GM12891 (cell line): Measurements from ENCODE around the gene SPOCK2.

DNA sequence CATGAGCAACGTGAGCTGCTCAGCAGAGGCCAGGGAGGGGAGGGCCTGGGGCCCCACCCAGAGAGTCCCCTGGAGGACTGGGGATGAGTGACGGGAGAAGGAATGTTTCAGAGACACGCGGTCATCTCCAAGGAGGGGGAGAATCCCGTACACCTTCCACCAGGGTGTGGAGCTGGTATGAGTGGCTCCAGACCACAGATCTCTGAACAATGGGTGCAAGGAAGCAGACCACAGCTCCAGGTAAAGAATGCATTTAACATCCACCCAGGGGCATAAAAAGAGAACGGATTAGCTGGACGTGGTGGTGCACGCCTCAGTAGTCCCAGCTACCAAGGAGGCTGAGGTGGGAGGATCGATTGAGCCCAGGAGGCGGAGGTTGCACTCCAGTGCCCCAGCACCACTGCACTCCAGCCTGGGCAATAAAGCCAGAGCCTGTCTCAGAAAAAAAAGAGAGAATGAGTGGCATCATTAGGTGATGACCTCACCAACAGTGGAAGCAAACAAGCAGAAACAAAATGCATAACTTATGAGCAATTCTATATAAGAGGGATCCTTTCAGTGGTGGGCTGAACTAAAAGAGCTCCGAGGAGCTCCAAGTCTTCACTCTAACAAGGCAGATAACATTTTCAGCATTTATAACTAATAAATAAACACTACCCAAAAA lies 12.6 kb downstream of the PSAP start:
- RRBS = no CpG with 5 or more reads among the region's 11 CpGs

DNA sequence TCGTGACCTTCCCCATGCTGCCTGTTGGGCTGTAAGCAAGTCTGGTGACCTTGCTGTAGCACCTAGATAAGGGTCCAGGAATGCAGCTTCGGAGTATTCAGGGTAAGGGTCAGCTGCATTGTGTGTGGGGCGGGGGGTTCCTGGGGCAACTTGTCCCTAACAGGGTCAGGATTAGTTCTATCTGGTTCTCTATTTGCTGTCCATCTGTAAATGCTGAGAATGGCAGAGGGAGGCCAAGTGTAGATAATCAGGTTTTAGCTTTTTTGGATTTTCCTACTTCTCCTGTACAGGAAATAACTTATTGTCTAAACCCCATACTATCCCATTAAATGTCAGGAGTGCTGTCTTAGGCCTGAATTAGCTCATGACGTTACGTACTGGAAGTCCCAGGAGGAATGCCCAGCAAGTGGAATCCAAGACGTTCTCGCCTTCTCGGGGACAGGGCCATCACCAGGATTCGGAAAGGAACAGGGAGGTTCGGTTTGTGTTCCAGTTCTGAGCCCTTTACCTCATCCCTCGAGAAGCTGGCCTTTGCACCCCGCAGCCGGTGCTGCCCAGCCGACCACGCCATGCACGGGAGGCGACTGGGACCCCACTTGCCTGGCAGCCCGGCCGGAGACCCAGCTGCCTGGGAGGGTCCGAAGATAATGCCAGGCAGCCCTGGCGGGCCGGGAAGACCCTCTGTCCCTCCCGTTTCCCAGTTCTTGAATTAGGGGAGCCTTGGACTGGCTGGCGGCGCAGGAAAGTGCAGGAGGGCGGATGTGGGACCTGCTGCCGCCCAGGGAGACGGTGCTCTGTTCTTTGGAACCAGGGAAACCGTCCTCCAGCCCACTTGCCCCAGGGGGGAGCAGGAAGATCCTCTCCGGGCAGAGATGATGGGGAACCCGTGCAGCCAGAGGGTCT lies 906 bp upstream of the CHST3 start:
- RRBS = 55% methylated on average over 8 of the region's 31 CpGs

DNA sequence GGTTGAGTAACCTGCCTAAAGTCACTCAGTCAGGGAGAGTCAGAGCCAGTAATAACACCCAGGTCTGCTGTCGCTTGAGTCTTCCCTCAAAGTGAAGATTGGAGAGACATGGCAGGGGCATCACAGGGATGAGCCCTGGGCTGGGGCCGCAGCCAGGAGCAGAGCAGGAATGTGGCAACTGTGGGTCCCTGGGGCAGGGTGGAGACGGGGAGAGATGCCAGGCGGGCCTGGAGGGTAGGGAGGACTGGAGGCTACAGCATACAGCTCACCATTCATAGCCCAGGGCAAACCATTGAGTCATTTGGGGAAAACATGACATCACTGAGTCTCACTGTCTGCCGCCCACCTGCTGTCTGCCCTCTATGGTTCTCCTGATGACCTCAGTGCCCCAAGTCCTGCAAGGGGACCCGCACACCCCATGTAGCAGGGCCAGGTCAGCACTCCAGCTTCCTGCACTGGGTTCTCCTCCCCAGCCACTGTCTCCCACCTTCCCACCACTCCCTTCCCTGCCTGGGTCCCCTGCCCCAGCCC lies 10.2 kb downstream of the CHST3 start:
- RRBS = no CpG with 5 or more reads among the region's 6 CpGs

DNA sequence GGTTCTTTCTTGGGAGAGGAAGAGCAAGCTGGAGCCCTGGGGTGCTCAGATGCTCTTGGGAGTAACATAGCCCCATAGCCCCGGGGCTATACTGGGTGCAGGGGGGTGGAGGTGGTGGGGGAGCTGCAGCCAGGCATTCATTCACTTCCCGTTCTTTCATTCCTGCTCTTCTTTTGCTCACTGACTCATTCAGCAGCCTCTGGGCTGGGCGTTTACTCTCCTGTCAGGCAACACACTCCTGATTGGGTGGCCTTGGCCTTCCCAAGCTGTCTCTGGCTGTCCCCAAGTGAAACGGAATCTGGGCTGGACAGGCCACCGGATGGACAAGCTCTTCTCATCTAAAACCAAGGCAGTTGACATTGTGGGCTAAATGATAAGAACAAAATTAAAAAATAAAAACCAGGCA lies 34.6 kb downstream of the CHST3 start:
- RRBS = no CpG with 5 or more reads among the region's 5 CpGs

DNA sequence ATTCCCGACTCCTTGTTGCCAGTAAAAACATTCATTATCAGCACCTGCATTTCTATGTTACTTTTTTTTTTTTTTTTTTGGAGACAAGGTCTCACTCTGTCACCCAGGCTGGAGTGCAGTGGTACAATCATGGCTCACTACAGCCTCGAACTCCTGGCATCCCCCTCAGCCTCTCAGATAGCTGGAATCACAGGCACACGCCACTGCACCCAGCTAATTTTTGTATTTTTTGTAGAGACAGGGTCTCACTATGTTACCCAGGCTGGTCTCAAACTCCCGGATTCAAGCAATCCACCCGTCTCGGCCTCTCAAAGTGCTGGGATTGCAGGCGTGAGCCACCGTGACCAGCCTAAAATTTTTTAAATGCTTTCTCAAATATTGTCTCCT lies 18.9 kb downstream of the SPOCK2 start:
- RRBS = no CpG with 5 or more reads among the region's 8 CpGs

DNA sequence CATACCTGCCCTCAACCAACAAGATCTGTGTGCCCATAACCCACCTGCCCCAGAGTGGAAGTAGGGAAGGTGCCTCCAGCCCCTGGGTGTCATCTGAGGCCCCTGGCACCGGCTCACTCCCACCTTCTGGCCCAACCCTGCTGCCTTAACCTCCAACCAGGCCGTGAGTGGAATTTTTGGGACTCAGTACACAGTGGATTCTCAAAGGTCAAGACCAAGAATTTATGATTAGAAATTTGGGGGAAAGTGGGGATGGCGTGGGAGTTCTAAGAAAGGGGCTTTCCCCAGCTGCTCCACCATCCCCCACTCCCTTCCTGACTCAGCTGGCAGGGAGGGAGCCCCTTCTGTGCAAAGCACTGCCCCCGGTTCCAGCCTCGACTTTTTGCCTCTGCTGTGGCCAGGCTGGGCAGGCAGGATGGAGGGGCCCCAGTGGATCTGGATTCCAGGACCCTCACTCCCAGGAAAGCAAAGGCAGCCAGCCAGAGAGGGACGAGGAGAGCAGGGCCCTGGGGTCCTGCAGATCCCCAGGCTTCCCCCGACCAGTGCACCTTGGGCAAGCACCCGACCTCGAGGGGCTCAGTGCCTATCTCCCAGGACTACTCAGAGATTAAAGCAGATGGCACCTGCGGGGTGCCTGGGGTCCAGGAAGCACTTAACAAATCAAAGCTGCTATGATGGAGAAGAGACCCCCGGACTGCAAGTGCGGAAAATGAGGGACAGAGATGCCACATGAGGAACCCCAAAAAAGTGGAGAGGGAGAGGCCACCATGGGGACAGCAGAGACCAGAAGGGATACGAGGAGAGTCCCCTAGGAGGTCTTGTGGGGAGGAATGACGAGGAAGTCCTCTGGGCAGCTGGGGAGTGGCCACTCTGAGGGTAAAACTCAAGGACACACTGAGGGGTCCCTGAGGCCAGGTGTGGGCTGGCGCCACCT lies 12.7 kb downstream of the SPOCK2 start:
- RRBS = no CpG with 5 or more reads among the region's 15 CpGs

- RRBS = 2% methylated on average over 8 of the region's 55 CpGs
These were observed at the start of gene SPOCK2 for GRCh38 chr10:72088221-72089409. SPOCK2 (minus strand) TSS chr10:72088551.

GRCh38 chr10:72095928-72096662 lies 7.7 kb upstream of the SPOCK2 start:
- RRBS = no CpG with 5 or more reads among the region's 4 CpGs

- RRBS = no CpG with 5 or more reads among the region's 5 CpGs
These were observed 19.9 kb upstream of the ASCC1 start for GRCh38 chr10:72235765-72236494.

- RRBS = no CpG with 5 or more reads among the region's 36 CpGs
These were observed 895 bp downstream of the DDIT4 start for GRCh38 chr10:72274478-72275160.

DNA sequence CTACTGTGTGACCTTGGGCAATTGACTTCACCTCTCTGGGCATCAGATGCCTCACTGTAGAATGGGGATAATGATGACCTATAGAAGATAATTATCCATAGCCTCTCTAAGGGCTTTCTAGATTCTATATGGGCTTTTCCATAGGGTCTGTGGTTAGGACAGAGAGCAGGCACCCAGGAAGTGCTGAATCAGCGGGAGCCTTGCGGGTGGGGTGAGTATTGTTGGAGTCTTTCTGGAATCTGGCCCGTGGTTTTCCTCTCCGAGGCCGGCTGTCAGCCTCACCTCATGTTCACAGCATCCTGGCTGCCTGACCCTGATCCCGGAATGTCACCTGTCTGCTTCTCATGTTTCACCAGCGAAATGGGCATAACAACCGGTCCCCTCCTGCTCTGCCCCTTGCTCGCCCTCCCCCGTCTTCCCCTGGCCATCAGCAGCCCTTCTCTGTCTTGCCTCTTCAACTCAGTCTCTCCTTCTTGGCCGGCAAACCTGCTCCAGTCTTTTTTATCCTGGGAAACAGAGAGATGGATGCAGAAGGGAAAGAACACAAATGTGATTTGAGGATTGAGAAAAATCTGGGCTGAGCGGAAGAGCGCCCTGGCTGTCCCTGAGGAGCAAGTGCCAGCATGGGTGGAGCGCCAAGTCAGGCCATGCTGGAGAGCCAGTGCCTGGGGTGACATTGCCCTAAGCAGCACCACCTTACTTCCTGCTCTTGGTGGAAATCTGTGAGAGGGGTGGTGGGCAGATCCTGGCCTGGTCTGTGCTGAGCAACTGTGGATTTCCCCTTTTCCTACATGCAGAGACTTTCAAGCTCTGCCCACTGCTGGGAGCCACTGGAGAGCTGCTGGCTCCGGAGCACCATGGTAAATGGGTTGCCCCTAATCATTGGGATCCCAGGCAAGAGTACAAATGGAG lies 36.7 kb downstream of the DDIT4 start:
- RRBS = 100% methylated on average over 1 of the region's 15 CpGs

DNA sequence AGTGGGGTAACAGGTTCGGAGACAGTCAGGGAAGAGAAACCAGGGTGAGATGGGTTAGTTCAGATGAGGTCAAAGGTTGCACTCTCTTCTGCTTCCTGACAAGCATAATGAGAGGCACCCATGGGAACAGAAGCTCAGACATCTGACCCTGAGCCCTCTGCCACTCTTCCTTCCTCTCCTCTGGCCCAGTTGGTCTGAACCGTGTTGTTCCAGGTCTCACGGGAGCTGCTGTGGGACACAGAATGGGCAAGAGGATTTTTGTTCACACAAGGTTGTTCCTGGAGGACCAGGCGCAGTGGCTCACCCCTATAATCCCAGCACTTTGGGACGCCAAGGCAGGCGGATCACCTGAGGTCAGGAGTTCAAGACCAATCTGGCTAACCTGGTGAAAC lies 38.3 kb downstream of the DNAJB12 start:
- RRBS = no CpG with 5 or more reads among the region's 6 CpGs

DNA sequence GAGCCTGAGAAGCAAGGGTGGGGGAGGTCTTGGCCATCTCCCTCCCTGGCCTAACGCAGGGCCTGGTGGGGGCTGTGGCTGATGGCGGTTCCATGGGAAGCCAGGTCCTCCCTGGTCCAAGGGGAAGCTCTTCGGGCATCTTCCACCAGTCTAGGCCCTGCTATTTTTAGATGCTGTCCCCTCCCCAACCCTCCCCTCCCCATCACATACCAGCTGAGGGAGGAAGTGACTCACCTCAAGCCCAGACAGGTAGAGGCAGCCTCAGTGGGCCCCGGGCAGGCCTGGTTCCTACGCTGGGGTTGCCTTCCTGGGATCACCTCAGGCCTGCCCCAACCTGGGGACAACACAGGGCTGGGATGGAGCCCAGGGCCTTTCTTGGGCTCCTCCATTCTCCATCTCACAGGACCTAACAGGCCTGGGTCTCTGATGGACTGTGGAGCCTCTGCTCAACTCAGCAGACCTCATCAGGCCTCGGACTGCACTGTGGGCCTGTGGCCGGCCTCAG lies 32.2 kb downstream of the DNAJB12 start:
- RRBS = no CpG with 5 or more reads among the region's 7 CpGs

DNA sequence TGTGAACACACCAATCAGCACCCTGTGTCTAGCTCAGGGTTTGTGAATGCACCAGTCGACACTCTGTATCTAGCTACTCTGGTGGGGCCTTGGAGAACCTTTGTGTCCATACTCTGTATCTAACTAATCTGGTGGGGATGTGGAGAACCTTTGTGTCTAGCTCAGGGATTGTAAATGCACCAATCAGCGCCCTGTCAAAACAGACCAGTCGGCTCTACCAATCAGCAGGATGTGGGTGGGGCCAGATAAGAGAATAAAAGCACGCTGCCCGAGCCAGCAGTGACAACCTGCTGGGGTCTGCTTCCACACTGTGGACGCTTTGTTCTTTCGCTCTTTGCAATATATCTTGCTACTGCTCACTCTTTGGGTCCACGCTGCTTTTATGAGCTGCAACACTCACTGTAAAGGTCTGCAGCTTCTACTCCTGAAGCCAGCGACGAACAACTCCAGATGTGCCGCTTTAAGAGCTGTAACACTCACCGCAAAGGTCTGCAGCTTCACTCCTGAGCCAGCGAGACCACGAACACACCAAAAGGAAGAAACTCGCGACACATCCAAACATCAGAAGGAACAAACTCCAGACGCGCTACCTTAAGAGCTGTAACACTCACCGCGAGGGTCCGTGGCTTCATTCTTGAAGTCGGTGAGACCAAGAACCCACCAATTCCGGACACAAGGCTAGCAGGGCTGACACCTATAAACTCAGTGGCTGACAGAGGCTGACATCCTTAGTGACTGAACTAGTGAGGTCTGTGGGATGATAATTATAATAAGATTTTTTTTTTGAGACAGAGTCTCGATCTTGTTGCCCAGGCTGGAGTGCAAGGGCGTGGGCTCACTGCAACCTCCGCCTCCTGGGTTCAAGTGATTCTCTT lies 28.0 kb downstream of the DNAJB12 start:
- RRBS = no CpG with 5 or more reads among the region's 26 CpGs

DNA sequence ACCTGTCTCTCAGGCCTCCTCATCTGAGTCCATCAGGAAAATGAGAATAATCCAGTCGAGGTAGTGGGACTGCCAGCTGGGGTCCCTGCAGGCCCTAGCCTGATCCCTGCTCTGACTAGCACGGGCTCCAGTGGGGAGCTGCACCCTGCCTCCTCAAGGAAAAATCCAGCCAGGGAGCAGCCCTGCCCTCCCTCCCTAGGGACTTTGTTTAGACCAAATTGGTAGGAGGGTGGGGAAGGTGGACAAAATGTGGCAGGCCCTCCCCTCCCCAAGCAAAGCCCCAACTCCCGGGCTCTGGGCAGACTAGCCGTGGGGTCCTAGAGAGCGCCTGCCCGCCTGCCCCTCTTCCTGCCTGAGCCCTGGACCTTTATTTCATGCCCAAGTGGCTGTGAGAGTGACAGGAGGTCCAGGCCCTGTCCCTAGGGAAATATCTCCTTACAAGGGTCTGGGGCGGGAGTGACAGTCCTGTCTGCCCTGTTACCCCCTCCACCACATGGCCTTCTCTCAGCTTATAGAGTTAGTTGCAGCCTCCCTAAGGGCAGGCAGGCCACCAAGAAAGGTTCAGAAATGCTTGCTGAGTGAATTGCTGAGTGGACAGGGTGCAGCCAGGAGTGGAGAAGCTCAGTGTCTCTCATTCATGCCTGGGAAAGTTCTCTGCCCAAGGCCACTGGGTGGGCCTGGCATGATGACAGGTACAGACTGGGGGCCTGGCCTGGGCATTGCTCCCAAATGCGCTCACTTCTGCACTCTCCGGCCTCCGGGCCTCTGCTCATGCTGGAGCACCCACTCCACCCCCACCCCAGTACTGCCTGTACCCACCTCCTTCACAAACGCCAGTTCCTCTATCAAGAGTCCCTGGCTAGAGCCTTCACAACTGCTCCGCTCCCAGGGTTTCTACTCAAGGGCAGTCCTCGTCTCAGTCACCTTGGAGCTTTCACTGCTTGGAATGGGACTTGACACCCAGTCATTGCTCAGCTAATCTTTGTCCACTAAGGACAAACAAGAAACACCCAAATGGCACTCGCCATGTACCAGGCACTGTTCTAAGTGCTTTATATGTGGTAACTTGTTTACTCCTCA lies 25.2 kb downstream of the DNAJB12 start:
- RRBS = no CpG with 5 or more reads among the region's 14 CpGs

GRCh38 chr10:72332010-72332804 lies 22.5 kb downstream of the DNAJB12 start:
- RRBS = 5% methylated on average over 3 of the region's 25 CpGs

DNA sequence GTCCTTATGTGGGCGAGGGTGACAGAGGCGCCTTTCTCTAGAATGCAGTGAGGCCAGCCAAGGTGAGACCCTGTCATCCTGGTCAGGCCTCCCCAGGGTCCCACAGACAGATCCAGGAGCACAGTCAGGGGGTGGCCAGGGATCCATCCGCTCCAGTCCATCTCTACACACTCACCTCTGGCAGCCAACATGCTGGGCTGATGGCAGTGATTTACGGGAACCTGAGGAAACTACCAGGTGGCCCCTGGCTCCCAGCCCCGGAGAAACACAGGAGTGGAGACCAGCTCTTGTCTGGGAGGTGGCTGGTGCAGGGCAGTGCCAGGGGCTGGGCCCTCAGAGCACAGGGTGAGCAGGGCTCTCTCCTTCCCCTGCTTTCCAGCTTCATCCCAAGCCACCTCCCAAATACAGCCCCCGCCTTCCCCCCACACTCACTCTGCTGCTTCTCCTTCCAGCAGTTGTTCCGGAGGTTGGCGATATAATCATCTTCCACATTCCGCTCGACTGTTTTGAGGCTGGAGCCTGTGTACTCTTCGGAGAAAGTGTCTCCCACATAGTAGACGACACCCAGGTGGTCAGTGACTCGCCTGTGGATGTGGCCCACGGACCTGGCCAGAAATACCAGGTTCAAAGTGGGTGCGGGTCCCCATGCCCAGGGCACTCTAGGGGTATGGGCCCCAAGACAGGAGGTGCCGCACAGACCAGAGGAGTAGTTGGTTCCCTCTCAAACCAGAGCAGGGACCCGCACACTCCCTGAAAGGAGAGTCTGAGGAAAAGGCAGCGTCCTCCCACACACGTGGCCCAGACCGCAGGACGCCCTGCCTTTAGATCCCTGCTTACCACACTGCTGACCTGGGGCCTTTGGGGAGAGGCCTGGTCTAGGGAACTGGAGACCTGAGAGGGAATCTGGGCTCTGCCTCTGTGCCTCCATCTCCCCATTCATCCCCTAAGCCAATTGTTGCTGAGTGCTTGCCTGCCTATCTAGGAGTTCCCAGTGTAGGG lies 18.3 kb downstream of the DNAJB12 start:
- RRBS = no CpG with 5 or more reads among the region's 21 CpGs

GRCh38 chr10:72693200-72693838 lies 1.4 kb downstream of the MCU start:
- RRBS = no CpG with 5 or more reads among the region's 3 CpGs

GRCh38 chr10:72707961-72708405 lies 16.0 kb downstream of the MCU start:
- RRBS = no CpG with 5 or more reads among the region's 2 CpGs

- RRBS = no CpG with 5 or more reads among the region's 7 CpGs
These were observed 64.8 kb downstream of the MCU start for GRCh38 chr10:72756416-72757409.